Epithelial cell of prostate (primary cell): ENCODE measurements around a stretch of chr11.

DNA sequence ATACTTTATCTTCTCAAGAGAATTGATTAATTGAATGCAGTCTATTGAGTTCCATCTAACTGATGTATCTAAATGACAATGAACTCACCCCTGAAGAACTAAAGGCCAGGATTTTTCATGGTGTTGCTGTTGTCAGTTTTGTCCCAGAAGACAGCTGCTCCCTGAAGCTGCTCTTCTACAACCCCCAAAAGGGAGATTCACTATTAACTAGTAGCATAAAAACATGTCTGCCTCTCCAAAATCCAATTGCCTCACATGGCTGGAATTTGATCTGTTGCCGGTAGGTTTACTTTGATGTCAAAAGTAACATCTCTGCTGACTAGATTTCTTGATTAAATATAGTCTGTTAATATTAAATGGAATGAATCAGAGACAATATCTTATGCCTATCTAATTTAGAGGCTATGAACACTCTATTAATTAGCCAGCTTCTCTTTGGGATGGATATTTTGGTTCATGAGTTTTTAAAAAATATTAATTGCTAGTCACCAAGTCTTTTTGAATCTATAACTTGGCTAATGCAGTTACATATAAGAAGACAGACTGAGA is 425.4 kb downstream of the ETS1 start:
- RRBS = no CpG with 5 or more reads among the region's 1 CpG

GRCh38 chr11:128210441-128211035 is 376.8 kb downstream of the ETS1 start:
- RRBS = no CpG with 5 or more reads among the region's 1 CpG

GRCh38 chr11:128296949-128297314 is 290.4 kb downstream of the ETS1 start:
- RRBS = no CpG with 5 or more reads among the region's 3 CpGs

DNA sequence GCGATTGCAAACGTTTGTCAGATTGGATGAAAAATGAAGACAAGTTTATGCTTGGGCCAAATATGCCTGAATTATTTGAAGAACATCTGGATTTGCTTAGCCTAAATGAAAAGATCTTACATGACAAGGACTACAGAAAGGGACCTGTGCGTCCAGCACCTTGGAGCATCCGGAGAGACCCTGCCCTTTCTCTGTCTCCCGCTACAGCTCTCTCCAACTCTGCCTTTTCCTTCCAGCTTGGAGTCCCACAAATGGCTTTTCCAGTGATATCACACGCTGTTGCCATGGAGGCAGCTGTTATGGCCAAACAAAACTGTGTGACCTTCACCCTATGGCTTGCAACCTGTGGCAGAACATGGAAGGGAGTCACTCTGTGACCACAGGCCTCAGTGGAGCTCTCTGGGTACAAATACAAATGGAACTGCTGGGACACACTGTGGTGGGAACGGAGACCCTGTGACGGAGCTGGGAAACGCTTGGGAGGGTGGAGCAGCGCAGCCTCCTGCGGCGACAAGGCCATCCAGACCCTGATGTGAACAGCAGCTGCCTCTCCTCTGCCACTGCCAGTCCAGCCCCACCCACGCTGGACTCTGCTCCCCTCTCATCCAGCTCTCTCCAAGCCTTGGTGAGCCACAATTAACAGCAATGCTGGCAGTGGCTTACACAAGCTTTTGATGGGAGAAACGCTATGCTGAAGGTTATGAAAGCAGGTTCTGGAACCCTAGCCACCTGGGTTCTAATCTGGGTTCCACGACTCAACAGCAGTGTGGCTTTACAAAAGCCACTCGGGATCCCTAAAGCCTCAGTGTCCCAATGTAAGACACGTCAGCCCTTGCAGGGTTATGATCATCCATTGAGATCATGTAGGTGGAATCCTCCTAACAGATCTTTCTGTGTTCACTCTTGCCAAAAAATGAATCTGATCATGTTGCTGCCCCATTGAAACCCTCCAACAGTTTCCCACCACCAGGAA is 162.4 kb downstream of the ETS1 start:
- RRBS = no CpG with 5 or more reads among the region's 17 CpGs

GRCh38 chr11:128455550-128456264 is 131.7 kb downstream of the ETS1 start:
- RRBS = no CpG with 5 or more reads among the region's 5 CpGs

DNA sequence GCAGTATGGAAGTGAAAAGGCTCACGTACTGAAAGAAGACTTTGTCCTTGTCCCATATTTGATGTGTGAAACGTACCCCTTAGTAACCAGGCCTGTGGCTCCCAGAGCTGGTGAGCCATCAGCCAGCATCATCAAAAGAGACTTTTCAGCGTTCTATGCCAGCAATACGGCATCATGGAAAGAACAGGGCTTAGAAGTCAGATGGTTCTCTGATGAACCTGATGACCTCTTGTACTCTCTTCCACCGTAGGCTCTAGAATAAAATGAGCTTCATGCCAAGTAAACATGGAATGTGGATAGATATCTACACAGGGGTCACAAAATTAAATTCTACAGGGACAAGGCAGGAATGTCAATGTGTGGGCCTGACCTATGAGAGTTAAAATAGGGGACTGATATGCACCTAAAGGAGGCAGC is 130.8 kb downstream of the ETS1 start:
- RRBS = no CpG with 5 or more reads among the region's 5 CpGs

DNA sequence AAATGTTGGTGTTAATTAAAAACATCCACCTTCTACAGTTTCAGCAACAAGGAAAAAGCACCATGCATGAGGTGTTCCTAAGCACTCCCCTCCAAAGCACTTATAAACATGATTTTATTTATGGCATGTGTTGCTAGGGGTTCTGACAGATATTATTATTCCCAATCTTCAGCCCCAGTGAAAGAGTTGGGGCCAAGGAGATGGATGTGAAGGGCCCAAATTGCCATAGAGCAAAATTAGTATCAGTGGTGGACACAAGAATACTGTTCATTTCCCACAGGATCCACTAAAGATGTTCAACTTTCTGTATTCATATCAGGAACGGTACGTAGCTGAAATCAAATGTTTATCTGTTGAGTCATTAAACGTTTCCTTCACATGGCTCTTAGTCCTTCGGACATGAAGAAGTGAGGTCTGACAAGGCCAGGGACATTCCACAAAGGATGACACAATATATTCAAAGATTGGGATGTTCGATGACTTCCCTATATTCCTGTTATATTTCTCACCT is 129.2 kb downstream of the ETS1 start:
- RRBS = no CpG with 5 or more reads among the region's 5 CpGs

DNA sequence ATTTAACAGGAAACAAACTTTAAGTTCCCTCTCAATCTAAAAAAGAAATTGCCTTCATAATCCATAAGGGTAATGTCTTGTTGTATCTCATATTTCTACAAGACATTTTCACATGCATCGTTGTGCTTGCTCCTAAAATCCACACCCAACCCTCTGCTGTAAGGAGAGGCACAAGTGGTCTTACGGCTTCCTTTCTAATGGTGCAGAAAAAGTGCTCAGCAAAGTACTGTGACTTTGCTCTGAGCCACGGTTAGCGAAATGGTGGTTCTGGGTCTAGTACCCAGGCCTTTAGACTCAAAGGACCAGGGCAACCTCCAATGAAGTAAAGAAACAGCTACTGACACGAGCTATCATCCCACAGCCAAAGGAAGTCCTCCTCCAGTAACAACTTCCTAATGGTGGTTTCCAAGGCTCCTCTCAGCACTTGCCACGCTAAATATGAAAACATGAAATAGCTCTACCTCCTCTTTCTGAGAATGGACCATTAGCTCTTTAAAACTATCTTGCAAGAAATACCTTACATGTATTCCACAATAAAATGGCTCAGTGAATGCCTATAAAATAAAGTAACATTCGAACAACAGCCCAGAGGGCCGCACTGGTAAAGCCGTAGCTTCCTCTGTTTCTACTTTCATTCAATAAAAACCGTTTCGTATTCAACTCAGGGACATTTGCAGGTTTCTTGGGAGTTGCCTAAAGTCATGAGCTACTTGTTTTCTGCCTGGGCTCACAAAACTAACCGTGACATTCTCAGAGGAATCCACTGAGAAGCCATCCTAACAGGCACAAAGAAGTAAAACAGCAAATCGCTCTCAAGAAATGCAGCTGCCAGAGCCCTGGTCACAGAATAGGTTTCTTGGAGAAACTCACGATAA is 122.4 kb downstream of the ETS1 start:
- RRBS = no CpG with 5 or more reads among the region's 14 CpGs

DNA sequence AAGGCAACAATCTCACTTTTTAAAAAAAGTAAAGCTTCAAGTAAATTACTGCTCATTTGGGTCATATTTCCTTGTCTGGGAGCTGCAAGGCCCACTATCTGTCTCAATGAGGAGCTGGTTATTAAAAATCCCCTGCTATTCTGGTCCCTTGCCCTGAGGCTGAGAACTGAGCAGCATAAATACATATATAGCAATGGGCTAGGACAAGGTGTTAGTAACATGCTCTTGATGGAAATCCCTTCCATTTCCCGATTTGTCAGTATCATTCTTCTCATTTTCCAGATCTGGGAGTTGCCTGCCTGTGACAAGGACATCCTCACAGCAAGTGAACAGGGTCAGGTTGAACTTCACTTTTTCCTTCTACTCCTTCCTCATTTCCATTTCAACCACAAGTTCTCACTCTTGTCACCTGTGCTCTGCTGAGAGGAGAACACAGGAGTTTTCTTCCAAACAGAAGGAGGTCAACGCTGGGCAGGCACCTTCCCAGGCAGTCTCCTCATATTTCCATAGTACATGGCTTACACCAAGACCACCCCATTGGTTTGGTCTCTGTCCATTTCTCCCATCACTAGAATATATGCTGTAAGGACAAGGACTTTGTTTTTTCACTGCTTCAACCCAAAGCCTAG is 119.1 kb downstream of the ETS1 start:
- RRBS = no CpG with 5 or more reads among the region's 2 CpGs

GRCh38 chr11:128476537-128477303 is 110.6 kb downstream of the ETS1 start:
- RRBS = no CpG with 5 or more reads among the region's 8 CpGs

DNA sequence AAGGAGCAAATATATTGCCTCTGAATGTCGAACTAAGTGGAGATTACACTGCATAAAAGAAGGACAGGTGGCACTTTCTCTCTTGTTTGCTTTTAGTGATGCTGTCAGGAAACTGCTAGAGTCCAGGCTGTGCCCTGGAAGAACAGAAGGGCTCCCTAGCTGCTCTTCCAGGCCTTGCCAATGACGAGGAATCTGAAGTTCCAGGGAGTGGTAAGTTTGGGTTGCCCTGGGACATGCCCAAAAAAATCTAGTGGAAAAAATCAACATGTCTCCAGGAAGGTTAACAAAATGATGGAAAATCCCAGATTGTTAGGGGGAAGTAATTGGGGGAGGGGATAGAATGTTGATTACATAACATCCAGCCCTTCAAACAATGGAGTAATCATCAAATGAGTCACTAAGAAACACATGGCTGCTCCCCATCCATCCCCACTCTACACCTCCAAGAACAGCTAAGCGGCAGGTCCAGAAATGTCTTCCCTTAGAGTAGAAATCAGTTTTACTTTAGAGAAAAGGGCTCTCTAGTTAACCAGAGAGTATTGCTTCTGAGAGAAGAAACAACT is 95.0 kb downstream of the ETS1 start:
- RRBS = no CpG with 5 or more reads among the region's 3 CpGs

DNA sequence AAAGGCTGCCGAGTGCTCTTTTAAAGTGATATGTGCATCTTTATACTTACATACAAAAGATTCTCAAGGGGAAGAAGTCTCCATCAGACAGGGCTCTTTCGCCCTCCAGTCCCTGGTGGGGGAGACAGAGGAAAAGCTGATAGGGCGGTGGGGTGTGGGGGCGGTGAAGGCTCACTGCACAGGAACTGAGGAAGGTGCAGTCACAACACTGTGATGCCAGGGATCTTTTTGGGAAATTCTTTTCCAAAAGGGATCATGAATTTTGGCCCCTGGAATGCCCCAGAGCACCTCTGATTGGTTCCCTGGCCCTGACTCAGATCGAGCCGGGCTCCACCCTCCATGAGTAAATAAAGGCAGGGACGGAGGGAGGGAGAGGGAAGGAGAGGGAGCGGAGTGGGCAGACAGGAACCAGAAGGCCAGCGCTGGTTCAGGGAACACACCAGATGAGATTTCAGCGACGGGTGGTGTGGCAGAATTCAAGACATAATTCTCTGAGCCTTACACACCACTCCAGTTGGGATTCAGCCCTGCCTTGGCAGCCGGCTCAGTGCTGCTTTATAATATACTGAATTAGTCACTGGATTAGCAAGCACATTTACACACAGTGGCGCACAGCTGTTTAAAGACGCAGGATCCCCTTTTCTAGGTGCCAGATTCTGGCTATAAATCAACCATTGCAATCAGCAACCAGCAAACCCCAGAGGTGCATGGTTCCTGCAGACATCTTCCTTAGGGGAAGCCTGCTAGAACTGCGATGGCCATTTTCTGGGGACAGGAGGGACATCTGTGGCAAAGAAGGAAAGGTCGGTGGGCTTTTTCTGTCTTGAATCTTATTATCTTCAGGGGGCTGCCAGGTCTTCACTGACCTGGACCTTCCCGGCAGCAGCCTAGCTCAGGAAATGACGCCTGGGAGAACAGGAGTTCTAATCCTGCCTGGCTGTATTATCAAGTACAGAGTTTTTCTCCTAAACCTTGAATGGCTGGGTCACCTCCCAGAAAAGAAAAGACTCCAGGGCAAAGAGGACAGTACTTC is 80.1 kb downstream of the ETS1 start:
- RRBS = no CpG with 5 or more reads among the region's 18 CpGs

GRCh38 chr11:128548285-128549238 is 38.8 kb downstream of the ETS1 start:
- RRBS = 2% methylated on average over 4 of the region's 39 CpGs

- RRBS = 0% methylated on average over 1 of the region's 22 CpGs
Observed at GRCh38 chr11:128624218-128625386, 37.2 kb upstream of the ETS1 start.

DNA sequence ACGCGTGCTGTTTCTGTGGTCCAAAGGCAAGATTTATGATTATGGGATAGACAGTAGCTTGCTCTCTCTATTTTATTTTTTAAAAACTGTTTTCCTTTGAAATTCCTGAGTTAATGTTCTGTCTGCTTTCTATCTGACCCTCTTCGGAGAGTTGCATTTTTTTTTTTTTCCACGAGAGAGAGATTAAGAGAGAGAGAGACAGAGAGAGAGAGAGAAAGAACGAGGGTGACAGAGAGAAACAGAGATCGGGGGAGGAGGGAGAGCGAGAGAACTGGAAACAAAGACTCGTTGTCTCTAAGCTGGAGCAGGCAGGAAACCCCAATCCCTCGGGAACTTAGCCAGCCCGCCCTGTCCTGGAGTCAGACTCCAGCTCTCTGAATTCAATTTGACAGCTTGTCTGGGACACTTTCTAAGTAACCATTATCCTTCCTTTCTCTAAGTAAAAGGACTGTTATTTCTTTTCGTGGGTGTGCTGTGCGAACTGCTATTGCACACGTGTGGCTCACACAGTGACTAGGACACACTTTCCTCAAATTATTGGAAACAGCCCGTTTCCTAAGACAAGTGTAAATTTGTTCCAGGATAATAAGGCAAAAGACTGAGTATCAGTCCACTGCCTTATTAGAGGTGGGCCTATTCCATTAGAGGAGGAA is 76.9 kb downstream of the KCNJ1 start:
- RRBS = no CpG with 5 or more reads among the region's 14 CpGs

- RRBS = no CpG with 5 or more reads among the region's 9 CpGs
Observed at GRCh38 chr11:128893411-128894215, 2.5 kb downstream of the KCNJ5 start.

DNA sequence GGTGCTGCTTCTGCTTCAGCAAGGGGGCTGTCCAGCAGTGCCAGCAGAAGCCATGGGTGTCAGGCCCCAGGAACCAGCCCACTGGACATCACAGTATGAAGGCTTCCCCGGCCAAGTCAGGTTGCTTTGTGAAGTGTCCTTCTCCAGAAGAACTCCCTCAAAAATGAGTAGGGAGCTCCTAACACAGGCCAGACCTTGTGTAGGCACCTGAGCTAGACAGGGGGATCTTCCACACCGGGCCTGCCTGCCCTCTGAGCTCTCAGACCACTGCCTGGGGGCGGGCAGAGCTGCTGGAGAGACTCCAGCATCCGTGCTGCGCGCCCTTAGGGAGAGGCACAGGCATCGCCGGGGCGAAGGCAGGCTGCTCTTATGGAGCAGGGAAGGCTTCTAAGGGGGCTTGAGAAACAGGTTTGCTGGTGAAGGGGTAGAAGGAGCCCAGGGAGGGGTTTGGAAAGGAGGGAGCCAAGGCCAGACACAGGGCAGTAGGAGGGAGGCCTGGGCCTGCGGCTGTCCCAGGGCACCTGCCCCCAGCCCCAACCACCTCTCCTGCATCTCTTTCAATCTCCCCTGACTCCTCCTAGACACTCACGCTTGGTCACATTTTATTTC is 4.4 kb downstream of the KCNJ5 start:
- RRBS = 52% methylated on average over 5 of the region's 11 CpGs

GRCh38 chr11:128906259-128906748 is 15.1 kb downstream of the KCNJ5 start:
- RRBS = no CpG with 5 or more reads among the region's 5 CpGs

GRCh38 chr11:129032077-129032546 is 89.4 kb upstream of the TP53AIP1 start:
- RRBS = no CpG with 5 or more reads among the region's 6 CpGs